Measurements from ENCODE around the genes PPP3R1 and ARHGAP25.

GRCh38 chr2:67455258-67455603, 58.1 kb downstream of the ETAA1 start:
- PRO-cap: no peak

DNA sequence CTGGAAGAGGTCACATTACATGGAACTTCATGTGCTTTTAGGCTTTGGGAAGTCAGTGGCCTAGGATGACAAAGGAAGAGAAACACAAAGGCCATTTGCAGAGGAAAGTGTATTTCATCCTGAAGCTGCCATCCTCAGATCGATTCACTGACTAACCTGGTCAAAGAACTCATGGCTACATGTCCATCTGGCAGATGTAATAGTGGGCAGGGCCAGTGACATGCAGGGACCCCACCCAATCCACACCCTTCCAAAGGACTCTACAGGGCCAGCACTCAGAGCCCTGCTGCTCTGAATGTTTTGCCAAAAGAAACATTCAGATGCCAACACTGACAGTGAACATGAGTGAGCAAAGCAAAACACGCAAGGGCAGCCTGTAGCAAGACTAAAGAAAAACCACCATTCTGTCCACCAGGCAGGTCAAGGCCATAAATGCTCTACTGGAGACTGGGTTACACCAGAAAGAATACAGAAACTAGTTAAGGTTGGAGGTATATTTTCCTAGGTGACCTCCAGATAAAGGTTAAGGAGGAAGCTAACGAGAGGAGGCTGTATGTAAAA, 176.0 kb downstream of the ETAA1 start:
- PRO-cap: no peak

DNA sequence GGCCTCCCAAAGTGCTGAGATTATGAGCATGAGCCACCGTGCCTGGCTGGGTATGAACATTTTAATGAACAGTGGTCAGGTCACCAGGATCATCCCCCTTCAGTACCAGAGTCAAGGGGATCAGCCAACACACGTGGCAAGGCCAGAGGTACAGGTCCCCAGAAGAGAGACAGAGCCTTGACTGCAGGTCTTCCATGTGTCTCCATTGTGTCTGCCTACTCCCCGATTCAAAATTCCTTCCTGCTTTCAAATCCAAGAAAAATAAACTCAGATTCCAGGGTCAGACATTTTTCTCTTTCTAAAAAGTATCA, 269.0 kb downstream of the ETAA1 start:
- PRO-cap: no peak

GRCh38 chr2:67895614-67895959, 167.2 kb downstream of the C1D start:
- PRO-cap: no peak

DNA sequence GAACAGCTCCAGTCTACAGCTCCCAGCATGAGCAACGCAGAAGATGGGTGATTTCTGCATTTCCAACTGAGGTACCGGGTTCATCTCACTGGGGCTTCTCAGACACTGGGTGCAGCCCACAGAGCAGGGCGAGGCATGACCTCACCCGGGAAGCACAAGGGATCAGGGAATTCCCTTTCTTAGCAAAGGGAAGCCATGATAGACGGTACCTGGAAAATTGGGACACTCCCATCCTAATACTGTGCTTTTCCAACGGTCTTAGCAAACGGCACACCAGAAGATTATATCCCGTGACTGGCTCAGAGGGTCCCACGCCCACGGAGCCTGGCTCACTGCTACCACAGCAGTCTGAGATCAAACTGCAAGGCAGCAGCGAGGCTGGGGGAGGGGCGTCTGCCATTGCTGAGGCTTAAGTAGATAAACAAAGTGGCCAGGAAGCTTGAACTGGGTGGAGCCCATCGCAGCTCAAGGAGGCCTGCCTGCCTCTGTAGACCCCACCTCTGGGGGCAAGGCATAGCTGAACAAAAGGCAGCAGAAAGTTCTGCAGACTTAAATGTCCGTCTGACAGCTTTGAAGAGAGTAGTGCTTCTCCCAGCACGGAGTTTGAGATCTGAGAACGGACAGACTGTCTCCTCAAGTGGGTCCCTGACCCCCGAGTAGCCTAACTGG, 1.1 kb upstream of the C1D start:
- PRO-cap: no peak

DNA sequence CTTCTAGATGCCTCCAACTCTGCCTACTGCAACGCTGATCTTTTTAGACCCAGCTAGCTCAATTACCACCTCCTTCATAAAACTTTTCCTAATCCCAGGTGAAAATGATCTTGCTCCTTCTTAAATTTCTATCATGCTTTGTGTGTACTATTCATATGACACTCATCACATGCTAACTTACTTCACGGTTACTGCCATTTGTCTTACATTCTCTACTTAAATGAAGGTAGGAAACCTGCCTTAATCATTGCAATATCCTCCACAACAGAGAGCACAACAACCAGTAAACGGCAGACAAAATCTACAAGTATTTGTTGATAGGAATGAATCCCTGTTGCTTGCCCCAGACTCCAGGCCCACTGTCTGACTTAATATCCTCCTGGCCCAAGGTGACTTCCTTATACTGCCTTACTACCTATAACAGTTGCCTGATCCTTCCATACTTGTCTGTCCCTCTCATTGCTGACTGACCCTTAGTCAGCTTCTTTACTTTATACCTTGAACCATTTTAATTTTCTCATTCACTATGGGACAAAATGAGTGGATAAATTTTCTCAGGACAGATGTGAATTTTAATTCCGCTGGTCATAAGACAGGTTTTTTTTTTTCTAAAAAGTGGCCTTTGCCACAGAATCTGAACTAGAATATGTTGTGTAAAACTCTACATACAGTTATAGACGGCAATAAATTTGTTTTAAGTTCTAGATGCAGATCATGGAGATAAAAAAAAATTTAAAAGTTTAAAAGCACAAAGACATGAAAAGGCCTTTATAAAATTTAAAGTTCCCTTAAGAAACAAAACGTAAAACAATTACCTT, 3.4 kb downstream of the PPP3R1 start:
- PRO-cap: no peak

GRCh38 chr2:68252305-68252939, at the start of gene PPP3R1:
PPP3R1 (minus strand) TSS chr2:68252532.
- PRO-cap: bidirectional peak, plus-strand start at chr2:68252855, minus-strand start at chr2:68252532

- PRO-cap: no peak
Measured at GRCh38 chr2:68379796-68380236, 14.7 kb downstream of the PLEK start.

DNA sequence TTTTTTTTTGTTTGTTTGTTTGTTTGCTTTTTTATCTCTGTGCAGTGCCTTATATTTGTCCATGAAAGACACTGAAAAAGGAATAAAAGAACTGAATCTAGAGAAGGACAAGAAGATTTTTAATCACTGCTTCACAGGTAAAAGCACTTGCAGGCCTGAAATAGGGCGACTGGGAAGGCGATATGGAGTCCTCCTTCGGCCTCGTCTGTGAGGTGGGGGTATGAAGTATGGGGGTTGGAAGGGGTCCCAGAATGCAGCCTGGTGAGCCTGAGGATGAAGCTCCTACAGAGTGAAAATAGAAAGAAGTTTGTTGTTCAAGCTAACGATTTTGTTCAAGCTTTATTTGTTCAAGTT, 17.4 kb downstream of the PLEK start:
- PRO-cap: no peak

DNA sequence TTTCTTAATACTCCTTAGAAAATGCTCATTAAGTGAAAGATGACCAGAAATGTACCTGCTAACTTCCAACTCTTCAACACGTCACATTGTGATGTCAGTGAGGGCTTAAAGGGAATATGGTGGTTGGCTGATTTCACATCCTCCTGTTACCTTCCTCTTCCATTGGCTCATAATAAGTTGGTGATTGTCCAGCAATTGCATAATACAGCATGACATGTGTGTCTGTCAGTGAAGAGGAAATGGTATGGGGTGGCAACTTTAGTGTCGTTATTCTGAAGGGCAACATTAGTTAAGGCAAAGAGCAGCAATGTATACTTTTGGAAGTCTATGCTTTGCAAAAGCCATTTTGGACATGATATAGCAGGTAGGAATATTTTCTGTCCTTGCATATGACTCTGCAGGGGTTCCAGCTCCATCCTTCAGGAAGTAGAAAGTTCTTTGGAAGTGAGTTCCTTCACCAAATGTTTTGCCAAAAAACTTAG, 26.1 kb downstream of the PLEK start:
- PRO-cap: no peak

DNA sequence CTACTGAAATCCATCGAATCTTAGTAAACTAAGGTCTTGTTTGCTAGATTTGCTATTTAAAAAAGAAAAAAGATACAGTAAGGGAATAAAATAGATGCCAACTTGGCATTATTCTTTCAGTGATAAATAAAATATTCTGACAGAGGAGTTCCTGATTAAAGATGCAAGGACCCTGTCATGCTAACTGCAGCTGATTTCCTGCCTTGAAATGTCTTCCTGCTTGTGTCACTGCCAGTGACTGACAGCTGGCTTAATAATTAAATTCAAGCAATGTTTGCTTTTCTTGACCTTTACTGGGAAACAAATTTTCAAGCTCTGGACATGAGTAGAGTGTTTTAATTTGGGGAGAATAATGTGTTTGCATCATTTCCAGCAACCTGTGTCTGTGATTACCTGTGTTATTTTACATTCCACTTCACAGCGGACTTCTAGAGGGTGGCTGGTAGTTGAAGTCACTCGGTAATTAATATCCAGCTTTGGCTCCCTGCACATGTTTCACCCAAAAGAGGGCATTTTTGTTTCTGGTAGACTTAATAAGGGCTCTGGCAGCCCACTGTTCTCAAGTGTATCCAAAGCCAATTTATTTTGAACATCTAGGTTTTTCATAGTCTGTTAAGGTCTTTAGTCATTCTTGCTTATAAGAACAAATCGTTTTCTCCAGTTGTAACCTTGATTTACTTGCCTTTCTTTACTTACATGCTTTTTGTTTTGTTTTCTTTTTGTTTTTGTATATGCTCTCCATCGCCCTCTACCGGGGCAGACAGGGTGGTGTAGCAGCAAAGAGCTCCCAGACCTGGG, 48.6 kb upstream of the PROKR1 start:
- PRO-cap: no peak

DNA sequence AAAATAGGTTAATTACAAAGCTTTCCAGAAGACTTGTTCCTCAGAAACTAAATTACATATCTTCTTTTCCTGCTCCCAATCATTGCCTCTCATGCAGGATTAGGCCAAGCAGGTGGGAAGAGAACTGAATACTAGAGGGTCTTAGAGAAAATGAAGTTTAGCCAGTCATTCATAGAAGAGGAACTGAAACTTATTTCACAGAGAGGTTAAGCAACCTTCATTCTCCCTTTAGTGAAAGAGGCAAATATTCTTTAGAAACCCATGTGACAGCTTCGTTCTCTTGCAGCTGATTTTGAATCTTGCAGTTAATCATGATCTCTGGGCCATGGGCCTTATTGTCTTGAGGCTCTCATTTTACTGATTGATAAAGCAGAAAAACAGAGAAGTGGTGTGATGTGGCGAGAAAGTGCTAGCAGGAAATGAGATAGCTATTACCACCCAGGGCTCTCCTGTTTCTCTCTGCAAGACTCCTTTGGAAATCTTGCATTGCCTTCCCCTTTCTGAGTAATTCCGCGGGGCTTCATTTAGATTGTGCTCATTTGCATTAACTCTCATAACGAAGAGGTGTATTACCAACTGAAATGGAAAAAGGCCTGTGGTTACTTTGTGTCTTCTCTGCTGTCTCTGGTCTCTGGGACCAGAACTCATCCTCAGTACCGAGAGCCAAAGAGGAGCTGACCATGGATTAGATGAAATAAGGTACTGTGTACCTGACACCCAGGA, 44.6 kb upstream of the ARHGAP25 start:
- PRO-cap: no peak

- PRO-cap: bidirectional peak, plus-strand start at chr2:68721708, minus-strand start at chr2:68721603
Measured at GRCh38 chr2:68721269-68721944, 13.2 kb upstream of the ARHGAP25 start.

DNA sequence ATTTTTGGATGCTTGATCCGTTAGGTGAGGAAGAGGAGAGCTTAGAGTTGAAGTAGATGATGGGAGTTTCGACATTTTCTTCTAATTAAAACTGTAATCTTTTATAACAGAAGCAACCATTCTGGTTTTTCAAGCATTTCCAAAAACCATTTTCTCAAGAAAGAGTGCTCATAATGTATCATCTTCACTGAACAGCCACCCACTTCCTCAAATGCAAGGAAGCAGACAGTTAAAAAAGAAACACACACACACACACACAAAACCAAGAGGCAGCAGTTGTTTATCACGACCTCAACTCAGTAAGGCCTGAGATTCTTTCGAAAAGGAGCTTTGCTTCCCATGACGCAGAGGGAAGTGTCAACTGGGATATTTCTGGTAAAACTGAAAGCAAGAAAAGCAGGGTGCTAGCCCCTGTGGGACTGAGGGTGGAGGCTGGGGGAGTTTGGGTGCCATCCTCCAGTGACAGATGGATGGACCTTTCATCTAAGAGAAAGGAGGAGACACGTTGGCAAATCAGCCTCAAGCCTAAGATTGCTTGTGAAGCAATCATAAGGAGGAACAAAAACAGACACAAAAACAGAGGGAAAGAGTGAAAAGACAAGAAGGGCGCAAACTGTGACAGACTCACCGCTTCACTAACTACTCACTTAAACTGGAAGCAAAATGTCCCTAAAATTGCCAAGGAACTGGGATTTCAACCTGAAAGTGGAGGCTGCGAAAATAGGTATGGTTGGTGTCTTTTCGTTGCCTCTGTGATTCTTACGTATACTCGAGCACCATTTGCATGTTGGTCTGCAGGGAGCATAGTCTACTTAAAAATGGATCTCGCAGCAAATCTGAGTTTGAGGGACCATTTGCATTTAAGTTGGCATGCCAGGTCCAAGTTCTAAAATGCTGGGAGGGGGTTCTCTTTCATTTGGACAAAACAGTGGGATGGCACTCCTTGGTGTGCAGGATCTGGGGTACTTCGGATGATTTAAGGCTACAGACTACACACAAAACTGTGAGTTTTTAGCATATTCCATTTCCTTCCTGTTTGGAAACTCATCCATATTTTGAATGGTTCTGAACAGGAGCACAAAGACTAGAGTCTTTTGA, at the start of gene ARHGAP25:
Gene ARHGAP25 (plus strand): TSS at position 275 of the 1,098 bp plus-strand sequence.
- PRO-cap: bidirectional peak, plus-strand start at position 422 of the sequence, minus-strand start at position 298 of the sequence; bidirectional peak, plus-strand start at position 919 of the sequence, minus-strand start at position 754 of the sequence

DNA sequence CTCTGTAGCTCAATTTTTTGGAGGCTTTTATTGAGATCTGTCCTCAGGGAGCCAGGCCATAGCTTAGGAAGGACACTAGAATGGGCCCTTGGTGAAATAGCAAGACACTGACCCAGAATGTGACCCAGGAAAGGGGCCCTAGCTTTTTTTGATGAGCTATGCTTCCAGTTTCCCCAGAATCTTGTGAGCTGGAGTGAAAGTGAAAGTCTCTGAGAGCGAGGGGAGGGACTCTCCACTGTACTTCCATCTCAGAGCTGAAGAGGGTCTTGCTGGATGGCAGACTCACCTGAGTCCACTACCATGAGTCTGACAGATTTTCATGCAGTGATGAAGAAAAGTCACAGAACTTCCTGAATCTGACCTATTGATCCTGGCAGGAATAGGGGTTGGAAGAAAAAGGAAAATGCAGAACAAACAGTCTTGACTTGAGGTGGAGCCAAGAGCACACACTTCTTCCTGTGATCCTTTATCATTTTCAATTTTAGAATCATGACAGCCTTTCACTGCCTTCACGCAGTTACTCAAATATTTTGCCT, 3.1 kb downstream of the ARHGAP25 start:
- PRO-cap: bidirectional peak, plus-strand start at position 417 of the sequence, minus-strand start at position 183 of the sequence

DNA sequence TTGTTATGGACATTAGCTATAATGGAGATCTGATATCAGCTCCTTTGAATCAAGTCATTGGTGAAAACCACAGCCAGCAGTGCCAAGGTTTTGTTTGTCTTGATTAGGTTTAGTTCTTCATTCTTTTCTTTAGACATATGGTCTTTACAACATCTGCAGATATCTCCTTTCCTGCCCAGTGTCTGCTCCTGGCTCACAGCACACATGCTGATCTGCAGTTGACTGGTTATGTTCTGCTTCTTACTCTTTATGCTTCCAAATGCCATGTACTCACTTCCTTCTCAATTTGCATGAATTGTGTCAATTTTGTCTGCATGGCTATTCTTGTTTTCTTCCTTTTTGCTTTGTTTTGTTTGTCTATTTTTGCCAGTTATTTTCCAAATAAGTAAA, 8.0 kb downstream of the ARHGAP25 start:
- PRO-cap: unidirectional peak, minus-strand start at position 220 of the sequence

GRCh38 chr2:69016760-69017659, 4.0 kb downstream of the ANTXR1 start:
- PRO-cap: no peak

GRCh38 chr2:69190722-69191462, 177.9 kb downstream of the ANTXR1 start:
- PRO-cap: no peak

- PRO-cap: no peak
Measured at GRCh38 chr2:69338290-69338764, 48.7 kb downstream of the GFPT1 start.

GRCh38 chr2:69419203-69419707, 18.0 kb downstream of the NFU1 start:
- PRO-cap: no peak

Data from pulmonary lymph node (tissue), 1 donor.